UCH-1 (cell line): ENCODE measurements around a stretch of chr20.

DNA sequence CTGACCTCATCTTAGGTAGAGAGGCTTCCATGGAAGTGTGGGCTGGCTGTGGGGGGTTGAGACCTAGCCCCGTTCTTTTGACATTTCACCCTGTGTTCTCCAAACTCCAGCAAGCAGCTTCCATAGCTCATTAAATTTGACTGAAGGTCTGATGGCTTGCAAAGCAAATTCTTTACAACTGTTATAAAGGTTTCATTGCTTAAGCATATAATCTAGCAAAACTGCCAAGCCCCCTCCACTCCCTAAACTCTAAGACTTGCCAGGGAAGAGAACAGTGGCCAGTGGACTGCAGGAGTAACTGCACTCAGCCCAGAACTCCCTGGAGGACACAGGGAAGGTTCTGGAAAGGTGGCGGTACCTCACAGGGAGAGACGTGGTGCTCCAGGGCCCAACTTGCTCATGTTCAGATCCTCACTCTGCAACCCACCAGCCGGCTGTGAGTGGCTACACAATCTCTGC, 978 bp upstream of the PCK1 start:
- RRBS, result no CpG with 5 or more reads among the region's 4 CpGs

- RRBS, result no CpG with 5 or more reads among the region's 27 CpGs
Observed at GRCh38 chr20:57561288-57562368, 718 bp downstream of the PCK1 start.

DNA sequence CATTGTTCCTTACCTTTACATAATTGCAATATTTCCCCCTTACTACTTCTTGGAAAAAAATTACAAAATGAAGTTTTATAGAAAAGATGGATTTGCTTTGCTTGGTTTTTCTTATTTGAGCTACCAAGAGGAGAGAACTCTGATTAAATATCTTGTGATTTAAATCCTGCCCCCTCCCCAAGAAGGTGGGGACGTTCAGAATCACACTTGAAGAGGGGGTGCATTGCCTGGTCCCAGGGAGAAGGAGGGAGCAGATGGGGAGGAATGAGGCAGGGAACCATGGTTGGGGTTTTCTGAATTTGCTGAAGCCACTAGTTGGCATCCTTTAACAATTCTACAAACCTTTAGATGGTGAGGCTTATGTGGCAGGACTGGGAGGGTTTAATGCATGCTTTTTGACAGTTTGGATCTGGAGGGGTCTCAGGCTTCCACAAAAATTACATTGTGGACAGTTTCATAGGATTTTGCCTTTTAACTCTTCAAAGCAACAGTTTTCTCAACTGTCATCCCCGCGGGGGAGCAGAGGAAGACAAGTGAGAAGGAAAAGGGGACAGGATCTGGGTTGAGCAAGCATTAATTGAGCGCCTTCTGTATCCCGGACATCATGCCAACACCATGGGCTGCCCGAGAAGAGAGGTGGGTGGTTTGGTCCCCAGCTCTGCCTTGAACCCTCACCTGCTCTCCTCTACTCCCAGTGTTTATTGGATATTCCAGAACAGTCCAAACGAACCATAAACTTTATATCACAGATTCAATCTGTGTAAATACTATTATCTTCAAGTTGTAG, 5.7 kb downstream of the PCK1 start:
- RRBS, result no CpG with 5 or more reads among the region's 7 CpGs

GRCh38 chr20:57591800-57592769, 28.1 kb downstream of the ZBP1 start:
- RRBS, result 20% methylated on average over 5 of the region's 21 CpGs

DNA sequence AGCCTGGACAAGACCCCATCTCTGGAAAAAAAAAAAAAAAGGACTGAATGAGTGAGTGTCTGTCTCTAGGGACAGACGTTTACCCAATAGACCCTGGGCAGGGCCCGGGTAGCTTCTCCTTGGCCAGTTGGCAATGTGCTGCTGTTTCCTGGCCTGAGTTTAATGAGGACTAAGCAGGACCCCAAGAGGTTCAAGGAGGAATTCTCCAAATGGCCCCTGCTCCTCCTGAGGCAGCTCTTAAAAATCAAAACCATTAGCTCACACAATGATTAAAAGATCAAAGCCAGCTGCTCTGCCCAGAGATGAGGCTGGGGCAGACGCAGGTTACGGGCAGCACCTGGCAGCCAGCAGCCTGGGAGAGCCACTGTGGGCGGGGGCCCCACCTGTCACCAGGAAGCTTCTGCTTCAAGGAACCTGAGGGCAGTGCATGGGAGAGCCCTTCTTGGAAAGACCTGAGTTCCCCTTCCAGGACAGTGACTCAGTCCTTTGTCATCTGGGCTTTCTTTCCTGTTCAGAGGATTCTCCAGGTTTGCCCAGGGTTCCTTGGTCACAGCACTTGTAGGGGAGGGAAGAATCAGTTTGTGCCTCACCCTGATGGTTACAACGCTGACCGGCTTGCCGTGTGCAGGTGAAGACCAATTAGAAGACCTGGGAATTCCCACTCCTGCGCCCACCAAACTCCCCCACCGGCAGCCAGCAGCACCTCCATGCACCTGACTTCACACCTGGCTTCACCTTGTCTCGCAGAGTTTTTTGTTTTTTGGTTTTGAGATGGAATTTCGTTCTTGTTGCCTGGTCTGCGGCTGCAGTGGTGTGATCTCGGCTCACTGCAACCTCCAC, 2.2 kb downstream of the ZBP1 start:
- RRBS, result 24% methylated on average over 4 of the region's 14 CpGs

DNA sequence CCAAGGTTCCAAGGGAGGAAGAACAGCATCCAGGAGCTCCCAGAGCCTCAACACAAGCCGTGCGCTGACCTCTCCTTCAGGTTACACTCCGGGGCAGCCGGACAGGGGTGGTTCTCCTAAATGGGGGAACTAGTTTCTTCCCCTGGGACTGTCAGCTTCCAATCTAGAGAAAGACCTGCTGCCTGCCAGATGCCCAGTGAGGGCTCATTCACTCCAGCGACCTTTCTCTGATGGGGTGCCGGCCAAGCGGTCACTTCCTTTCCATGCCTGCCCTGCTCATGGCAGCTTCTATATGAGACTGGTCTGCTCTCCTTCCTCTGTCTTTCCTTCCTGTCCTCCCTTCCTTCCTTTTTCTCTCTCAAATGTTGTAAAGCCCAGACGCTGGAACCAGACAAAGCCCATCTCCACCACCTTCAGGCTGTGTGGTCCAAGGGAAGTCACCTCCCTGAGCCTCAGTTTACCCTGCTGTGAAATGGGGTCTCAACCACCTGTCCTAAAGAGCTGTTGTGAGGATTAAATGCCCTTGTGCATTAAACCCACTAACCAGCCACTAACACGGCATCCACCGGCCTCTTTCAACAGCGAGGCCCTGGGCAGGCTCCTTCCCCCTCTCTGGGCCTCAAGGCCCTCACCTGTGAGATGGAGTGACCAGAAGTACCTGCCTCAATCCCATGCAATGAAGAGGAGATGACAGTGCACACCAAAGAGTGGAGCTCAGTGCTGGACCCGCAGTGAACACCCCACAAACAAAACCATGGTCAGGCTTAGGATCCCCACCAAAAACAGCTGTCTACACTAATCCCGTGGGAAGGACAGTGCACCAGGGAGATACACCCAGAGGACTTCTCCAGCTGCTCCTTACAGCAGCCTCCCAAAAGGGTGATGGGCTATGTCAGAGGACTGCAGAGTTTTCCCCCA, 23.5 kb downstream of the PMEPA1 start:
- RRBS, result no CpG with 5 or more reads among the region's 13 CpGs

- RRBS, result 2% methylated on average over 18 of the region's 35 CpGs
Observed at GRCh38 chr20:57709372-57709648, 505 bp downstream of the PMEPA1 start.

DNA sequence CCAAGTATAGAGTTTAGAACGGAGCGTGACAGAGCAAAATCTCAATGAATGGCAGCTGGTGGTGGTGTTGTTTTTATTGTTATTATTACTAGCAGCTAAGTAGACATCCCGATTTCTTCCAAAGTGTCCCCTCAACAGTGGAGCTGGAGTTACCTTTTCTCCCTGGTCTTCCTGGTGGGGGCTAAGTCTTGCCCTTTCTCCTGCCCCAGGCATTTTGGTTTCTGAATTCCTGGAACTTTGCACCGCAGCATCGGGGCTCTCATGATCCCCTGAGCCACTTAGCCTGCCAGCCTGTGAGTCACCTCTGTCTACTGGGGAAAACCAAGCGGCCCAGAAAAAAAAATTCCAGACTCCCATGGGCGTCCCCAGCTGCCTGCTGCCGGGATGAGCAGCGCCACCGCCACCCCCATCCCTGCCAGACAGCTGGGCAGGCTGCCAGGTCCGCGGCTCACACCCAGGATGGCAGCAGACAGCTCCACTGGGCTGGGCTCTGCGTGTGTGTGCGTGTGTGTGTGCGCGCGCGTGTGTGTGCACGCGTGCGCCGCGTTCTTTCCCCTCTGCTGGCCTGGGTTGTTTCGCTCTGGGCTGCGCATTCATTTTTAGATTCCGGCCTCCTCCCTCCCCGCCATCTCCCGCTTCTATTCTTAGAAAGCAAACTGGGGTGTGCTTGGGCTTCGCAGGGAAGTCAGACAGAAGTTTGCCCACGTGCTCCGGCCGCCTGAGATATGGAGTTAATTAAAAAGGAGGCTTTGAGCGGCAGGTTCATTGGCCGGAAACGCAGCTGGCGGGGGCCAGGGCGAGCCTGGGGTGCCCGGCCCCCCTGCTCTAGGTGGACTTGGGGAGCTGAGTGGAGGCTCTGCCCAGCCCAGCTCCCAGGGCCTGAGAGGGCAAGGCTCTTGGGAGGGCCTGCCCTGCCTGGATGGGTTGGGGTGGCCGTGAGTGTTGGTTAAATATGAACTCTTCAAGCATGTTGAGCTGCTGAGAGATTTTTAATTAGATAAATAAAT, 38.9 kb upstream of the PMEPA1 start:
- RRBS, result 12% methylated on average over 7 of the region's 39 CpGs

GRCh38 chr20:58014529-58015113, 136.1 kb upstream of the C20orf85 start:
- RRBS, result no CpG with 5 or more reads among the region's 5 CpGs

GRCh38 chr20:58021469-58021810, 129.3 kb upstream of the C20orf85 start:
- RRBS, result 26% methylated on average over 6 of the region's 8 CpGs

DNA sequence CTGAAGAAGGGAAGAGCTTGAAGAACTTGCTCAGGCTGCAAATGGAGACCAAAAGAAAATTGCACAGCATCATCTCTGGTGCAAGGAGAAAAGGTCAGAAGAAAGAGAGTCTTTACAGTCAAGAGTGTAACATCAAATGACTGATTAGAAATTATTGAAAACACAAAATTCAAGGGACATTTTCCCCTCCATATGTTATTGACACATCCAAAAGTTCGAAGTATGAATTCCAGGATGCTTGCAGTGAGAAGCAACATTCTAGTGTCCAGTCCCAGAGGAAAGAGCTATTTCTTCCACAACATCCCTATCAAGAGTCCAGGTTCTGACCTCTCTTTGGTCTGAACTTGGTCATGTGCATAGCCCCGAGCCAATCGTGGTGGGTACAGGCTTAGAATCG, 53.0 kb upstream of the C20orf85 start:
- RRBS, result no CpG with 5 or more reads among the region's 4 CpGs

- RRBS, result no CpG with 5 or more reads among the region's 7 CpGs
Observed at GRCh38 chr20:58148842-58149277, 1.8 kb upstream of the C20orf85 start.

- RRBS, result no CpG with 5 or more reads among the region's 12 CpGs
Observed at GRCh38 chr20:58238235-58238933, 9.9 kb upstream of the ANKRD60 start.

DNA sequence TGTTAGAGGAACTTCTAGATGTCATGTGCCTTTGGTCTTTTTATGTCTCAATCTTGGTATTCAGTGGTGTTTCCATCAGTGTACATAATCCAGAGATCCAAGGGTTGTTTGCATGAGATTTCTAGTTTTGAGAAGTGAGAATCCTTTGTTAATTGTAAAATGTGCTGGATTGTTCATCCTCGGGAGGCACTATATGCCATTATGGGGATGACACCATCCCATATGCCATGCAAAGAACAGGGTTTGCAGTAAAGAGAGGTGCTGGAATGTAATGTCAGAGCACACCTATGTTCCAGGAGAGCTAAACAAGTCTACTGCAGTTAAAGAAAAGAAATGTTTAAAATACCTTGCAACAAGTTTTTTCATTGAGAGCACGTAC, 29.2 kb downstream of the RAB22A start:
- RRBS, result no CpG with 5 or more reads among the region's 2 CpGs

DNA sequence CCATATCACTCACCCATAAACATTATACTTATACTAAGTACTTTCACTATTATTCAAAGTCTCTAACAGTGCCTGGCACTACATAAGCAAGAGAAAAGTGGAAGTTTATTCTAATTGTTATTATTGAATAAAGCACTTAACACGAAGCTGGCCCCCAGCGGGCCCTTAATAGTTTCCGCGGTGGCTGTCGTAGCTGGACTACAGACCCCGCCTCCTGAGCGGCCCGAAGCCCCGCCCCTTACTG, 306 bp upstream of the VAPB start:
- RRBS, result no CpG with 5 or more reads among the region's 9 CpGs

GRCh38 chr20:58390705-58391441, 1.8 kb downstream of the VAPB start:
- RRBS, result no CpG with 5 or more reads among the region's 8 CpGs

- RRBS, result no CpG with 5 or more reads among the region's 6 CpGs
Observed at GRCh38 chr20:58440617-58441088, 51.6 kb downstream of the VAPB start.

- RRBS, result no CpG with 5 or more reads among the region's 9 CpGs
Observed at GRCh38 chr20:58448516-58449239, 59.6 kb downstream of the VAPB start.

DNA sequence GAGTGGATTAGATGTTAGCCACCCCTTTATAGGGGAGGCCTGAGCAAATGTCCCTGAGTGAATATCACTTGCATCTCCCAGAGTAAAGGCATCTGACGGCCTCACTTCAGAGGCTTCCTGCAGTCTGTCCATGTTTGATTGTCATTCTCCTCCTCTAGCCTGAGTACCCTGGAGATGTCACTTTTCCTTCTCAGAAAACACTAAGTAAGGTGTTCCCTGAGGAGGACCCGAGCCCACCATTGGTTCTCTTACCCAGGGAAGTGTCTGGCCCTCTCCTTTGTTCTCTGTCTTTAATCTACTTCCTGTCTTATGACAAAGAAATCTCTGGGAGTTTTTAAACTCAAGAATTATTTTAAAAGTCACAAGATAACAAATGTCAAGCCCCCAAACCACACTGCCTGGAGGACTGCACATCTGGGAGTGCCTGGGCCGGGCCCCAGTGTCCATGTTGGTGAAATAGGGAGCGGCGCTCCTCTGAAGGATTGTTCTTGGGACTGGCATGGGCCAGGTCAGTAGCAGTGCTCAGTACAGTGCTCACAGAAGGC, 10.8 kb downstream of the STX16 start:
- RRBS, result no CpG with 5 or more reads among the region's 5 CpGs

- RRBS, result no CpG with 5 or more reads among the region's 5 CpGs
Observed at GRCh38 chr20:58805846-58806266, 85.4 kb upstream of the GNAS start.